SK-N-MC (cell line): ENCODE results near the genes ZNF141 and CTBP1.

DNA sequence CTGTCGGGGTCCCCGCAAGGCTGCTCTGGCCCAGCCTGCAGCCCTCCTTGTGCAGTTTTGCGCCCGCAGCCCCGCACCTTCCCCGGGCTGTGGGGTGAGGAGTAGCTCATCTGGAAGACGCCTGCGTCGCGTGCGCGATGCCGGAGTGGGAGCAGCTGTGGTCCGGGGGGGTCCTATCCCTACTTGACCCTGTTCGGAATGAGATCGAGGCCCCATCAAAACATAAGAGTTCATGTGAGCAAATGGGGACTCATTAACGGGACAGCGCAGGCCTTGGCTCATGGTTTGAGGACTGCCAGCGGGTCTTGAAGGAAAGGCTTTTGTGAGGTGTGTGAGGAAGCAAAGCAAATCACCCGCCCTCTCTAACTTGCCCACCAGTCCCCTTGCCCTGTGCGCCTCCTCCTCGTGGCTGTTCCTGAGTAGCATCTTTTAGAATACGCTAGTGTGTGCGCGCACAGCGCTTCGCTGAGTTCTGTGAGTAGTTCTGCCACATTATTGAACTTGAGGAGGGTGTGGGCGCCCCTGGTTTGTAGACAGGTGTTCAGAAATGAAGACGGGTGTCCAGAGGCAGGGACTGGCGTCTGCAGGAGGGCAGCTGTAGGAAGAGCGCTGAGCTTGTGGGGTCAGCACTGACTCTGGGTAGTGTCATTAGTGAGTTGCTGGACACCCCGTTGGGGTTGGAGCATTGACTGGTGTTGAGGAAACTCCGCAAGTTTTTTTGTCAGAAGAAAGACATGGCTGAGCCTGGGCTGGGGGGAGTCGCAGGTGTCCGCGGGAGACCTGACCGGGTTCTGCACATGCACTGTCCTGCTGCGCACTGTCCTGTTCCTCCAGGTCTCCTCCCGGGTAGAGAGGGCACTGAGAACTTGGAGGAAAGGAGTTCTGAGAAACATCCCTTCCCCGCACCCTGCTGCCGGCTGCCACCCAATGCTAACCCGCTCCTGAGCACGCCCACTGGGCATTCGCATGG lies 88.9 kb downstream of the ZNF718 start:
- RRBS: 58% methylated on average over 10 of the region's 44 CpGs

- RRBS: no CpG with 5 or more reads among the region's 50 CpGs
Observed at GRCh38 chr4:337739-338439, at the start of gene ZNF141. Gene ZNF141 (plus strand): TSS chr4:337814.

DNA sequence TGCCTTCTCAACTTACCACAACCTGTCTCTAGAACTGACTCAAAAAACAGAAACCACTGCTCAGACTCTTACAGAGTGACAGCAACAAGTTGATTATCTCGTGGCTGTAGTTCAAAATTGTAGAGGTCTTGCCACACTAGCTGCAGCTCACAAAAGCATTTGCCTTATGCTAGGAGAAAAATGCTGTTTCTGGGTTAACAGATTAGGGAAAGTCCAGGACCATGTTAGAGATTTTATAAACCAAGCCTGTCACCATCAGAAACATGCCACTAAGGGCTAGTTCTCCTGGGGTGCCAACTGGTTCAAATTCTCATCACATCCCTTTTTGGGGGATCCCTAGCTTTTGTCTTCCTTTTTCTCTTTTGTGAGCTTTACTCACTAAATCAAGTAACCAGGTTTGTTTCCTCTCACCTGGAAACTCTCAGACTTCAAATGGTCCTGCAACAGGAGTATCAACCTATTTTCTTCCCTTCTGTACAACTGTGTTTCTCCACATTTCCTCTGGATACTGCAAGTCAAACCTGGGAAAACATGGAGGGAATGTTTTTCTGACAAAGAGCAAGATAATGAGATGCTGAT lies 63.5 kb downstream of the ZNF721 start:
- RRBS: no CpG with 5 or more reads among the region's 1 CpG

- RRBS: no CpG with 5 or more reads among the region's 8 CpGs
Observed at GRCh38 chr4:442067-442935, 56.7 kb downstream of the ZNF721 start.

DNA sequence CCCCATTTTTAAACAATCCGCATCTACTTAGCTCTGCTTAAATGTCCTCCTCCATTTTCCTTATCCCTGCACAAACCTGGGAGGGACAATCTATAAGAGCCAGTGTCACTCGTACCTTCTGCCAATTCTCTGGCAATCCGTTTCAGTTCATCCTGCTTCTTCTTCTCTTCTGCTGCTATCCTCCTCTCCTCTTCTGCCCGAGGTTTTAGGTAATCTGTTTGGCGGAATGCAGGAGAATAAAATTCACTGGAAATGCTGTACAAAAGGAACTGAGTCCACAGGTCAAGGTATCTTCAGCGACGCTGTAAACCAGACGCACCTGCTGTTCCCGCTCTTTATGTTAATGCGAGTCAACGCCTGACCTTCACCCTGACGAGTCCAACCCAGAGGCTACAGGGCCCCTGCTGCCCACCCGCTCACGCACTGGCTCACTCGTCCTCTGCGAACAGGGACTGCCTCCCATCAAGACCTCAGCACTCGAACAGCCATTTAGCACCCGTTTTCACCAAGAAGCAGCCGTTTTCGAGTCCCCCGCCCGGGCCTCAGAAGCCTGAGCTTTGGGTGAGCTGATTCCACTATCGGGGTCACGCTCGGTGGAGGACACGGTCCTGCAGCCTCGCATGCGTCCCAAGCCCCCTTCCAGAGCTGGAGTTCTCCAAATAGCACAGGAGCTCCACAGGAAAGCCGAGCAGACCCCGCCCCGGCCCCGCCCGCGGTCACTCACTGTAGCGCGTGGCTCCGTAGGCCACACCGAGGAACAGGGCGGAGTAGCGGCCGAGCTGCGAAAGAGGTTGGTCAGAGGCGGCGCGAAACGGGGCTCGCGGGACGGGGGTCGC lies 670 bp downstream of the ATP5ME start:
- RRBS: no CpG with 5 or more reads among the region's 50 CpGs

DNA sequence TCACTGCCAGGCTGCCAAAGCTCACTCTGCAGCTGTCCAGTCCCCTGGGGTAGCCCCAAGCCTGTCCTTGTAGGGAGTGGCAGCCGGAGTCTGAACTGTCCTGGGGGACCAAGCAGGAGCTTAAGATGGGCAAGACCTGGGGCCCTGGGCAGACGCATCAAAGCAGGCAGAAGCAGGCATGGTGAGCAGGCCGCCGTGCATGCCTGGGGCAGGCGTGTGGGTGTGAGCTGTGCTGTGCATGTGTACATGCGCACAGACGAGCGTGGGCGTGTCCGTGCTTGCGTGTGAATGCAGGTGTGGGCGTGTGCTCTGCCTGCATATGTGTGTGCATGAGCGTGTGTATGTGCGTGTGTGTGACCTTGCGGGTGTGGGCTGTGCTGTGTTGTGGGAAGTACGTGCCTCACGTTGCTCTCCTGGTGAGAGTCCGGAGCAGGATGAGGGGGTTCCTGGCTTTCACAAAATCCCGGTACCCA lies 3.5 kb downstream of the MYL5 start:
- RRBS: no CpG with 5 or more reads among the region's 19 CpGs

GRCh38 chr4:767901-768828 lies 57.8 kb downstream of the CPLX1 start:
- RRBS: no CpG with 5 or more reads among the region's 22 CpGs

- RRBS: 44% methylated on average over 16 of the region's 37 CpGs
Observed at GRCh38 chr4:791543-792281, 34.2 kb downstream of the CPLX1 start.

GRCh38 chr4:922715-923248 lies 9.3 kb downstream of the GAK start:
- RRBS: no CpG with 5 or more reads among the region's 13 CpGs

DNA sequence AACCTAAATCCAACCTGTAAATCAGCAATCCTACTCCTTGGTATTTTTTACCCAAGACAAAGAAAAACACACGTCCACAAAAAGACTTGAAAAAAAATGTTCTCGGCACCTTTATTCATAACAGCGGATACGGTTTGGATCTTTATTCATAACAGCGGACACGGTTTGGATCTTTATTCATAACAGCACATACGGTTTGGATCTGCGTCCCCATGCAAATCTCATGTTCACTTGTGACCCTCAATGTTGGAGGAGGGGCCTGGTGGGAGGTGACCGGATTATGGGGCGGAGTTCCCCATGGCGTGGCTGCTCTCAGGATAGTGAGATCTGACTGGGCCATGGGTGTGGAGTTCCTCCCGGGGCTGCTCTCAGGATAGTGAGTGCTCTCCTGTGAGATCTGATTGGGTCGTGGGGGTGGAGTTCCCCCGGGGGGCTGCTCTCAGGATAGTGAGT lies 7.7 kb downstream of the GAK start:
- RRBS: 23% methylated on average over 4 of the region's 14 CpGs

GRCh38 chr4:930926-931901 lies 902 bp downstream of the GAK start:
- RRBS: no CpG with 5 or more reads among the region's 33 CpGs

DNA sequence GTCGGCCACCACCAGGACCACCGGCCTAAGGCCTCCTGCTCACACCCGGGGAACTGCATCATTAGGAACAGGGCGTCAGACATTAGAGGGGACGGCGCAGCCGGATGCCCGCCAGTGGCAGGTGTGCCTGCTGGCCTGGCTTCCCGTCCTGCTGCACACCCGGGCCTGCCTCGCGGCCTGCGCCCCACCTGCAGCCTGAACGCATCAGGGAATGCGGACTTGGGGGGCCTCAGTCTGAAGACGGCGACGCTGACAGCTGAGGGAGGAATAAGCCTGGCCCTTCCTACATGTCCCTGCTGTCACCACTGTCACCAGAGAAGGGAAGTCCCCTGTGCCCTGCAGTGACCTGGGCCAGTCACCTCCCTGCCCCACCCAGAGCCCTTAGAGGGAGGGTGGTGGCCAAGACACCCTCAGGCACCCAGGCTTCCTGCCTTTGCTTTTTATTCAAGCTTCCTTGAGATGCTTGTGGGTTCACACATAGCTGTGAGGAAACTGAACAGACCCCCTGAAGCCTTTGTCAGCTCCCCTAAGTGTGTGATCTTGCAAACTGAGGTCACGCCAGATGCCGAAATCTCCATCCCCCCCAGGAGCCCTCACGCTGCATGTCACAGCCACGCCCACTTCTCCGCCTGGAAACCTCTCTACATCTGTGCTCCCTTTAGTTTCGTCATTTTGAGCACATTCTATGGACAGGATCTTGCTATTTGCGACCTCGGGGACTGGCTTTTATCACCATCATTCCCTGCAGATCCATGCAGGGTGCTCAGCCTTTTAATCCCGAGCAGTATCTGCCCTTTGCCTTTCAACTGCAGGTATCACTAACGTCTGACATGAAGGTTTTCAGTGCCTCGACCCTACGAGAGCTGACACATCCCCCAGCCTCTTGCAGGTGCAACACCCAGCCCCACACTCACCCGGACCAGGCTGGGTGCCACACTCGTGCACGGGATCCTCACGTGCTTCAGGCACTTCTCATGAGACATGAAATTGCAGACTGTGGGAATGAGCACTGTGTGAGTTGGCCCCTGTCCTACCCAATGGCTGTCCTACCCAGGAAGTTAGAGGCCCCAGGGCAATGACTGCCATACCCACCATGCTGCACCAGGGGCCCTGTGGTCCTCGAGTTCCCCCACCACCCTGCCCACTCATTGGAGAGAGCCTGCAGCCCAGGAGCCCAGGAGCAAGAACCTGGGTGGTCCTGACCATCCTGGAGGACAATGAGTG lies 2.9 kb downstream of the DGKQ start:
- RRBS: 91% methylated on average over 8 of the region's 35 CpGs

- RRBS: 37% methylated on average over 9 of the region's 17 CpGs
Observed at GRCh38 chr4:995449-996057, 2.3 kb upstream of the SLC26A1 start.

DNA sequence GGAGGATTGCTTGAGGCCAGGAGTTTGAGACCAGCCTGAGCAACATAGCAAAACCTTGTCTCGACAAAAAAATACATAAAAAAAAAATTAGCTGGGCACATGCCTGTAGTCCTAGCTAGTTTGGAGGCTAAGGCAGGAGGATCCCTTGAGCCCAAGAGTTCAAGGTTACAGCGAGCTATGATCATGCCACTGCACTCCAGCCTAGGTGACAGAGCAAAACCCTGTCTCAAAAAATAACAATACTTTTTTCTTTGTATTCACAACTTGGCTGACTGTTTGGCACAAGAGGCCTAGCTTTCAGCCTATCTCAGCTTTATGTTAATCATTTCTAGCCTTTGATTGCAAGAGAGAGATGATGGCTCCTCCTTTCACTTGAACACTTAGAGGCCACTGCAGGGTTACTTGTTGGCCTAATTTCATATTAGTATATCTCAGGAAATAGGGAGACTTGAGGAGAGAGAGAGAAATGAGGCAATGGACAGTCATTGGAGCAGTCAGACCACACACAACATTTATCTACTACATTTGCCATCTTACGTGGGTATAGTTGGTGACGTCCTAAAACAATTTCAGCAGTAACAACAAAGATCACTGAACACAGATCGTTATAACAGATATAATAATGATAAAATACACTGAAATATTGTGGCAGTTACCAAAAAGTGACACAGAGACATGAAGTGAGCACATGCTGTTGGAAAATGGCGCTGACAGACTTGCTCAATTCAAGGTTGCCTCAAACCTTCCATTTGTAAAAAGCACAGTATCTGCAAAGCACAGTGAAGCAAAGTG lies 13.2 kb downstream of the SPON2 start:
- RRBS: no CpG with 5 or more reads among the region's 6 CpGs

DNA sequence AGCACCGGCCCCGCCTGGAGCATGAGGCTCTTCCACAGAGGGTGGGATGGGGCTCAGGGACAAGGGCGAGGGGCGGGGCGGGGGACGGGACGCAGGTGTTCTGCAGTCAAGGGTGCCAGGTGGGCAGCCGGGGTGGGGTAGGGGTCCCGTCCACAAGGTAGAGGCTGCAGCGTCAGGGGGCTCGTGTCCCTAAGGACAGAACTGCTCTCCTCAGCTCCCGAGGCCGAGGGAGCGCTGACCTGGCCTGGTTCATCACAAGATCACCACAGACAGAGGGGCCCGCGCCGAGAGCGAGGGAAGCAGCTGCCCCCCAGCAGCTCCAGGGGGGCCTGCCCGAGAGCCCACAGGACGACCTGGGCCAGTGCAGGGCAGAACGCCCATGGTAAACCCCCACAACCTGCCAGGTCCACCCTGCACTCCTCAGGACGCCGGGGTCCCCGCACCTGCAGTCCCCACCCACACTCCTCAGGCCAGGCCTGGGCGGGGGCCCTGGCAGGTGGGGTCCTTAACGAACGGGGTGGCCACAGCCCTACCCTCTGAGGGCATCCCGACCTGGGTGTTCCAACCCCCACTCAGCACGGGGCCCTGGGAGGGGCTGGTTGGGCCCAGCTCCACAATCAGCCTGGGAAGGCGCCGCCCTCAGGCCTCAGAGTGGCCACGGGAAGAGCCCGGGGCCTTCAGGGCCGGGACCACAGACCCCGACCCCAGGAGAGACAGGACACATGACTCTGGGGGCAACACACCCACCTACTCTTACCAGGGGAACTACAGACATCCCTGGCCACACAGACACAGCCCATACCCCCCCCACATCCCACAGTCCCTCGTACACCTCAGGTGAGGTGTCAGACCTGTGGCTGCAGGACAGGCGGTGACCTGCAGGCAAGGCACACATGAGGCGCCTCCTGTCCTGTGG lies 26.5 kb downstream of the CTBP1 start:
- RRBS: no CpG with 5 or more reads among the region's 38 CpGs

DNA sequence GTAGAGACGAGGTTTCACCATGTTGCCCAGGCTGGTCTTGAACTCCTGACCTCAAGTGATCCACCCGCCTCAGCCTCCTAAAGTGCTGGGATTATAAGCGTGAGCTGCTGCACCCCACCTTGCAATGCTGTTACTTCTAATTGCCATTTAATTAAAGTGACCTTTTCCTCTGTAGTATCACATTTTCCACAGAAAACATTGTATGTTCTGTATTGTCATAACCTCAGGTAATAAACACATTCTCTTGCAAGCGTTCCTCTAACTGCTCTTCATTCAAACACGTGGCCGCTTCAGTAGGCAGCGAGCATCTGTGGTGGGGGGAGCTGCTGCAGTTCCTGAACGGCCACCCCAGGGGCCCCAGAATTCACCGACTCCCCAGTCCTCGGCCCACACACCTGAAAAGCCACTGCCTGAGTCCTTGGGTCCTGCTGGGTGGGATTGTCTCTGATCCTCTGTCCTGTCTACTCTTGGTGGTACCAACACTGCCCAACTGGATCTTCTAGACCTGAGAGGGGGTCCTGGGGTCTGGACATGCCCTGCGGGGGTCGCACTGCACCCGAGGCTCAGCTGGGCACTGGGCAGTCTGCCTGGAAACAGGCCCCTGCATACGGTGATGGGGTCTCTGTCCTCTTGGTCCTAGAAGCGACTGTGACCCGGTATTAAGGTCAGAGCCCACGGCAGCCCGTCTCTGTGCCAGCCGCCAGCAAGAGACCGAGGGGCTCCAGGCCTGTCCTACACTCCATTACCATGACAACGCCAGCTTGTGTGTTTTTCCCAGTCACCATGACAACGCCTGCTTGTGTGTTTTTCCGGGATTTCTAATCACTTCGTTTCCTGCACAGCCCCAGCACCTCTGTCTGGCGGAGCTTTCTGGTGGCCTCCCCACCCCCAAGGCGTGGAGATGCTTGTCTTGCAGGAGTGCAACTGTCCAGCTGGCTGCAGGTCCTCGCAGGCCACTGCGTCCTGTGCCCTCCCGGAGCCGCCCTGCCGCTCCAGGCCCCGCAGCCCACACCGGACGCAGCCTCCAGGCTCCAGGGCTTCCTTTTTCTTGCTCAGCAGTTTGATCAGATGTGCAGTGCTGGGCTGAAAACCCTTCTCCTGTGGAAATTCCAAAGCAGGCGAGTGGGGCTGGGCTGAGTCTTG lies 16.1 kb downstream of the CTBP1 start:
- RRBS: 51% methylated on average over 5 of the region's 35 CpGs

GRCh38 chr4:1241229-1241718 lies 7.7 kb downstream of the CTBP1 start:
- RRBS: 94% methylated on average over 7 of the region's 29 CpGs

DNA sequence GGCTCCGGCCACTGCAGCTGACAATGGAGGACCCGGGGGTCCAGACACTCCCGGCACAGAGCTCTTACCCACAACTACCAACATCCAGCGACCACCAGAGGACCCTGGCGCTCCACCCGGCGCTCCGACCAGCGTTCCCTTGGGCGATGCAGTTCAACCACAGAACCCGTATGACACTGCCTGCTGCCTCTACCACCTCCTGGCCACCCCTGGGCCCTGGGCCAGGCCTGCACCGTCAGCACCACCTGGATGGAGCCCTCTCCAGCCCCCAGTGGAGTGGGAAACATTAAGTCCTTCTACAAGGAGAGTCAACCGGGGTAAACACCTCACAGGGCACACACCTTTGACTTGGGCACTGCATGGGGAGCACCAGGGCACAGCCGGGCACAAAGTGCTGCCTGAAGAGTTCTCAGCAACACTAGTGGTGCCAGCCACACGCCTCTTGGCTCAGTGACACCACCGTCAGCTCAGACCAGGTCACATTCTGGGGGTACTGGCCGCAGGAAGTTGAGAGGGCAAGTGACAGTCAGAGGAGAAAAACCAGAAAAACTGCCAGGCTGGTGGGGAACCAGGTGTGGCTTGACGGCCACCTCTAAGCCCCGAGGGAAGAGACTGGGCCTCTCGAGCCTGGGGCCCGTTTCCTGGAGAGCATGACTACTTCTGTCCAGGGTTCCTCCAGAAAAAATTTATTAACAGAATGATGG lies 2.6 kb downstream of the CTBP1 start:
- RRBS: 89% methylated on average over 7 of the region's 21 CpGs

DNA sequence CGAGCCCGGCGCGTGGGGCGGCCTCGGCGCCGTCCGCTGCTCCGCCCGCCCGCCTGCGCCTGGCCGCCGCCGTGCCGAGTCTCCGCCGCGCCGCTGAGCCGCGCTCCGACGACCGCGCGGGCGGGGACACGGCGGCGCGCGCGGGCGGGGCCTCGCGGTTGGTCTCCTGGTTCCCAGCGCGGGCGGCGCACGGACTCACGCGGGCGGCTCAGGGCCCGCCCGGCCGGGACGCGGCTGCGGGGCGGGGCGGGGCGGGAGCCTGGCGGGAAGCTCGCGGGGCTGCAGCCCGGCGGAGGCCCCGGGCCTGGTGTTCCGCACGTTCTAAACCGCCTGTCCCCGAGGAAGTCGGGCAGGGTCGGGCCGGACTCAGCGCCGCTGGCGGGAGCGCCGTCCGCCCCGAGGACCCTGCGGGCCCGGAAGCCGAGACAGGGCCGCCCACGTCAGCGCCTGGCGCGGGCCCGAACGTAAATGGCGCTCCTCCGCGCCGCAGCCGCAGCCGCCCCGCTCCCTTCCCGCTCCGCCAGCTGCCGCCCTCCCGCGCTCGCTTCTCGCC lies at the start of gene CTBP1:
CTBP1 (minus strand) TSS at position 122 of the 553 bp plus-strand sequence.
- RRBS: 2% methylated on average over 28 of the region's 99 CpGs

GRCh38 chr4:1249562-1250567 lies 935 bp upstream of the CTBP1 start:
- RRBS: 98% methylated on average over 2 of the region's 61 CpGs